AG04449 (cell line): ENCODE data around the gene MRPL54.

DNA sequence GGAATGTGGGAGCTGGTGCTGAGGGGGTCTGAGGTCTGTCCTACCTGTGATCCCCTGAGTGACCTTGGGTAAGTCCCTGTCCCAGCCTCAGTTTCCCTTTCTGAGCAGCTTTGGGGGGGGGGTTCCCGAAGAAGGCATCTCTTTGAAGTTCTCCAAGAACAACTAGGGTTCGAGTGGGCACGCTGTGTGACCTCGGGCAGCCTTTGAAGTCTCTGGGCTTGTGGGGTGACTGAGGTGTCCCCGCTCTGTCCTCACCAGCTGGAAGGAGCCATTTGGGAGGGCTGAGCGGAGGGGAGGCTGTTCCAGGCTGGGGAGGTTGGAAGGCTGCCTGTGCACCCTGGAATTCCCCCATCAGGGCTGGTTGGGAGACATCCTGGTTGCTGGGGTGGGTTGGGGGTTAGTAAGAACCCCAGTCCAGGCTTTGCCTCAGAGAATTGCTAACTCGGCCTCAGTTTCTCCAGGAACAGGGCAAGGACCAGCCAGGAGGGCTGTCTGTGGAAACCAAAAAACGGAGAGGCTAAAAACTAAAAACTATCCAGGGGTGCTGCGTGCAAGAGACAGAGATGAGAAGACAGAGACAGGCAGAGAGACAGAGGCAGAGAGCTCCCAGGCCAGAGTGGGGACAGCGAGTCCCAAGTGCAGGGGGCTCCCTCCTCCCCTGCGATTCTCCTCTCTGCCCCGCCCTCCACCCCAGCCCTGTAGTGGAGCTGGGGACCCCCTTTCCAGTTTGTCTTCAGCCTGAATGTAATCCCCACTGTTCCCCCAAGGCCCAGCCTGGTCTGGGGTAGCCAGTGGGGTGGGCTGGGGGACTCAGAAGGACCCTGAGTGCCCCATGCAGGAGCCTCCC lies 1.8 kb downstream of the NFIC start:
- RRBS, result no CpG with 5 or more reads among the region's 12 CpGs

GRCh38 chr19:3402266-3402733 lies 35.9 kb downstream of the NFIC start:
- RRBS, result no CpG with 5 or more reads among the region's 5 CpGs

DNA sequence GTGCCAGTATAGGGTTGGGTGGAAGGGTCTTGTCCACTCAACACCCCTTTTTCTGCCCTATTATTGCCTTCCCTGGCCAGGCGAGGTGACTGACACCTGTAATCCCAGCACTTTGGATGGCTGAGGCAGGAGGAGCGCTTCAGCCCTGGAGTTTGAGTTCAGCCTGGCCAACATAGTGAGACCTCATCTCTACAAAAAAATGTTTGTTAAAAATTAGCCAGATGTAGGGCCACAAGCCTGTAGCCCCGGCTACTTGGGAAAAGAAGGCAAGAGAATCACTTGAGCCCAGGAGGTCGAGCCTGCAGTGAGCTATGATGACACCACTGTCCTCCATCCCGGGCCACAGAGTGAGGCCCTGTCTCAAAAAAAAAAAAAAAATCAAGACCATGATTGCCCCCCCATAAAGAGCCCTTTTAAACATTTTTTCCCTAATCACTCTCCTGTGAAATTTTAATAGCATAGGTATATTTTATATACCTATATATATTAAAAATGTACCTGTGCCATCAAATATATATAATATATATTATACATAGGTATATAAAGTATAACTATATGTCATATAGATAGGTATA lies 49.5 kb downstream of the NFIC start:
- RRBS, result 90% methylated on average over 1 of the region's 5 CpGs

DNA sequence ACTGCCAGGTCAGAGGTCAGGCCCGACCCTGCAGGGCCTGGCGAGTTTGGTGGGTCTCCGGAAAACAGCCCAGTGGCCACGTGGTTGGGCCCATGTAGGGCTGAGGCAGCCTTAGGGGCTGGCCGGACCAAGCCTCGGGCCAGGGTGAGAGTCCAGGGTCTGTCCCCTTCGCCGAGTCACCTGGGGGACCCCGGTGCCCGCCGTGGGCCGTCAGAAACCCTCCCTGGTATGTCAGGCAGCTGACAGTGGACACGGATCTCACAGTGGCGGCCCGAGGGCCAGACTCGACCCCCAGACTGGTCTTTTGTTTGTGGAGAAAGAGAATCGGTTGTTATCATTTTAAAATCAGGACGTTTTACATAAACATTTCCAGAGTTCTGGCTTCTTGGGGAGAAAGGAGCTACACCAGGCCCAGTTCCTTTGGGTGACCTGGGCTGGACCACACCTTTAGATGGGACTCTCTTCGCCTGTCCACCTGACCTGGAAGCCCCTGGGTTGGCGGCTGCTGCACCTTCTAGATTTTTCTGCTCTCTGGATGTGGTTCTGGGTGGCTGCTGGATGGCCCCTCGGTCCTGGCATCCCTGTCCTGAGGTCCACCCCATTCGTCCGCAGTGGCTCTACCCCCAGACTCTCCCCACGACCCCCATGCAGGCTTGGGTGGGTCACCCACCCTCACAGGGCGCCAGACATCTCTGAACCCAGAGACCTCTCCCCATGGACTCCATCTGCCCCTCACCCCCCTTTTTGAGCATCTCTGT lies 26.2 kb downstream of the SMIM24 start:
- RRBS, result 95% methylated on average over 5 of the region's 25 CpGs

- RRBS, result no CpG with 5 or more reads among the region's 9 CpGs
Measured at GRCh38 chr19:3458251-3458531, 22.1 kb downstream of the SMIM24 start.

- RRBS, result 80% methylated on average over 1 of the region's 11 CpGs
Measured at GRCh38 chr19:3467539-3468458, 12.5 kb downstream of the SMIM24 start.

- RRBS, result 82% methylated on average over 4 of the region's 22 CpGs
Measured at GRCh38 chr19:3516608-3517460, 10.7 kb downstream of the FZR1 start.

- RRBS, result 88% methylated on average over 3 of the region's 22 CpGs
Measured at GRCh38 chr19:3537047-3537775, 1.8 kb upstream of the TEKTIP1 start.

DNA sequence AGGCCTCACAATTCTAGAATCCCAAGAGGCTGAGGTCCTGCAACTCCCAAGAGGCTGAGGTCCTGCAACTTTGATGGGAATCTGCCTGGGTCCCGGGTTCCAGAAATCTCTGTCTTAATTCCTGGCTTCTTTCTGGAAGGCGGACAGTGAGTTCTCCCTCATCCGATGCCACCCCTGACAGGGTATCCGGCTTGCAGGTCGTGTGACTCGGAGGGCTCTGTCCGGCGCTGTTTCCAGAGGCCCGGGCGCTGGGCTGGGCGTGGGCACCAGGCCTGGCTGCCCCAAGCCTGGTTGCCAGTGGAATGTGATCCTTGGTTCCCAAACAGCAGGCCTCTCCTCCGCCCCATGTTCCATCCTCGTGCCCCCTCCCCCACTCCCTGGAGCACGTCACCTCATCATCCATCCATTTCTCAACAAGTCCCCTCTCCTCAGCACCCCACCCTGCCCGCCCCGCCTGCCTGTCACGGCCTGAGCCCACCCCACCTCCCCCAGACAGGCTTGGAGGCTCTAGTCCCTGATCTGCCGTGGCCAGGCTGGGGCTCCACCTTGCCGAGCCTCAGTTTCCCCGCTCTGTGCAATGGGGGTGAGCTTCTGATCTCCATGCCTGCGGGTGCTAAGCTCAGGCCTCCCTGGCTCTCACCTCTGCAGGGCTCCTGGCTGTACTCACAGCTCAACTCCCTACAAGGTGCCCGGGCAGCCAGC lies 2.4 kb downstream of the TBXA2R start:
- RRBS, result 84% methylated on average over 6 of the region's 22 CpGs

DNA sequence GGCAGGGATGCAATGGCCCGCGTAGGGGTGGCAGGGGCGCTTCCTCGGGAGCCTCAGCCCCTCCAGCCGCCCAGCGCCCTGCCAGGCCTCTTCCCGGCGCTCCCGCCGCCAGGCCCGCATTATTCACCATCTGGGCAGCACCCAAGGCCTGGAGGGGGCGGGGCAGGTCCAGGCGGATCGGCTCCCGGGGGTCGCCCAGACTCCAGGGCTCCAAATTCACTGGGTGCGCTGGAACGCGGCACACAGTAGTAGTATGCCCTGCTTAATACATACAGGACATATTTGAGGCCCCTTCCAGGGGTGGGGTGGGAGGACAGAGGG lies 320 bp upstream of the TBXA2R start:
- RRBS, result 2% methylated on average over 13 of the region's 19 CpGs

DNA sequence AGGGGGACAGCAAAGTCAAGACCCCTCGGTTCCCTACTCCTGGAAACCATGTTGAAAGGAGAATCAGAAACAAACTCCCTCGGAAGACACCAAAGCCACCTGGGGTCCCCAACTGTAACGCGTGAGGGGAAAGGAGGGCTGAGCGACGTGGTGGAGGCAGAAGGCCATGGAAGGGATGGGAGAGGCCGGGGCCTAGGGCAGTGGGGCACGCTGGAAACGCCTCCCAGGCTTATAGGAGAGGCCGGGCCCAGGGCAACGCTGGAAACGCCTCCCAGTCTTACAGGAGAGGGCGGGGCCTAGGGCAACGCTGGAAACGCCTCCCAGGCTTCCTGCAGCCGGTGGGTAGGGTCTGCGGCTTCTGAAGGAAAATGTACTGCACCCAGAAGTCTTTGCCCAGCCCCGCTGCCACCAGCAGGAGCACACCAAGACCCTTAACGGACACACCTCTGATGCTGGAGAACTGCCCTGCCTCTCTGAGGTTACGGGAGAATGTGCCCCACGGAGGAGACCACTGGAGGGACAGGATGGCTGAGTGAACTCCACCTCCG lies 9.2 kb downstream of the CACTIN start:
- RRBS, result 43% methylated on average over 9 of the region's 22 CpGs

- RRBS, result 38% methylated on average over 4 of the region's 22 CpGs
Measured at GRCh38 chr19:3683390-3683926, 16.8 kb downstream of the PIP5K1C start.

DNA sequence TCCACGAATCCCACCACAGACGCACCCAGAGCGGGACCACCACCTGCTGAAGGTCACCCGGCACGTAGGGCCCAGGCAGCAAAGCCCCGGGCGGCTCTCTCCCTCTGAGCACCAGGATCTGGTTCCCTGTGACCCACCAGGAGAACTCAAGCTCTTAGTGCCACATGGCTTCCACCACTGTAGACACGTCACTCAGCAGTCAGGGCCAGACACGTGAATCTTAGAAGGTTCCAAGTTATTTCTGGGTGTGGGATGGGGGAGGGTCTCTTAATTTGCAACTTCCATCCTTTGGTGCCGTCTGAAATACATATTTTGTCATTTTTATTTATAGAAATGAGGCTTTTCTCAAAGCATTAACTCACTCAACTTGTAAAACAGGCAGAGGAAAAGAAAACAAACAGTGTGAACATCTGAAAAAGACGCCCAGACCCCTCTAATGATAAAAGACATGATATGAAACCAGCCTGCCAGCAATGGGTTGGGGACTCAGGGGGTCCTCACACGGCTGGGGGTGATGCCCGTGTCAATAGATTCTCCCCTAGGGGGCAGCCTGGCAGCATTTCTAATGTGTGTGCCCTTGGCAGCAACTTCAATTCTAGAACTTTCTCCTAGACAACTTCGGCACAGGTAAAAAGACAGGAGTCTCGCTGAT lies 15.4 kb downstream of the PIP5K1C start:
- RRBS, result no CpG with 5 or more reads among the region's 15 CpGs

DNA sequence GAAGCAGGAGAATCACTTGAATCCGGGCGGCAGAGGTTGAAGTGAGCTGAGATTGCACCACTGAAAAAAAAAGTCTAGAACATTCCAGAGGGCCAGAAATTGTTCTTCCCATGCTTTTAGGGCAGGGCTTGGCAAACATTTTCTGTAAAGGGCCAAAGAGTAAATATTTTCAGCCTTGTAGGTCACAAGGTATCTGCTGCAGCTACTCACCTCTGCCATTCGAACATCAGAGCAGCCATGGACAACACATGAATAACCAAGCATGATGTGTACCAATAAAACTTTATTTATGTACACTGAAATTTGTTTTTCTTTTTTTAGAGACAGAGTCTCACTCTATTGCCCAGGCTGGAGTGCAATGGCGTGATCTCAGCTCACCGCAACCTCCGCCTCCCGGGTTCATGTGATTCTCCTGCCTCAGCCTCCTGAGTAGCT lies 3.8 kb downstream of the APBA3 start:
- RRBS, result no CpG with 5 or more reads among the region's 7 CpGs

DNA sequence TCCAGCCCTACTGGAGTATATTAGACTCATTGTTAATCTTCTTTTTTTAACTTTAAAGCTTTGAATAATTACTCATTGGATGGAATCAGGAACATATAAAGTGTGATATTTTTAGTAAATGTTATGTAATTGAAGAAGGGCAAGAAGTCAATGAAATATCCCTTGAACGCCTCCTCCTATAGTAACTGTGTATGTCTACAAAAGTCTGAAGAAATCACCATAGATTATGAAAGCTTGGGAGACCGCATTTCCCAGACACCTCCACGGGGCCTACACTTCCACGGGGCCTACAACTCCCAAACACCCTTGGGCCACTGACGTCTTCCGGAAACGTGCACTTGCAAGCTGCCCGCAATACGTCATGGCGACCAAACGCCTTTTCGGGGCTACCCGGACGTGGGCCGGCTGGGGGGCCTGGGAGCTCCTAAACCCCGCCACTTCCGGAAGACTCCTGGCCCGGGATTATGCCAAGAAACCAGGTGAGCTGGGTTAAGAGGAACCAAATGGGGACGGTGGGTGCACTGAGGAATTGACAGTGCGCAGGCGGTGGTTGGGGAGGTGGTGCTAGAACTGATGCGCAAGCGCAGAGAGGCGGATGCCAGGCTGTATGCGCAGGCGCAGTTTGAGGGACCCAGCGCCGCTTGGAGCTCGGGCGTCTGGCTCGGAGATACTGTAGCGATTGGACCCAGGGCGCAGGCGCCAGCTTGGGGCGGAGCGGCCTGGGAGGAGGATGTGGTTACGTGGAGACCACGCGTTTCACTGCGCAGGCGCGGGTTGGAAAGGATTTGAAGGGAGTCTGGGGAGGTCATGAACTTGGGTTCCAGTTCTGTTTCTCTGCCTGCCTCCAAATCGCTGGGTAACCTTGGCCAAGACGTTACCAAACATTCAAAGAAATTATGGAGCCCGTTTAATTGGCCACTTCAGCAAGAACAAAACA lies at the start of gene MRPL54:
Gene MRPL54 (plus strand): TSS at position 343 of the 937 bp plus-strand sequence.
- RRBS, result 2% methylated on average over 10 of the region's 45 CpGs

GRCh38 chr19:3951934-3952125 lies 19.0 kb downstream of the NMRK2 start:
- RRBS, result no CpG with 5 or more reads among the region's 1 CpG

GRCh38 chr19:3979172-3980237 lies 5.8 kb downstream of the EEF2 start:
- RRBS, result no CpG with 5 or more reads among the region's 42 CpGs

DNA sequence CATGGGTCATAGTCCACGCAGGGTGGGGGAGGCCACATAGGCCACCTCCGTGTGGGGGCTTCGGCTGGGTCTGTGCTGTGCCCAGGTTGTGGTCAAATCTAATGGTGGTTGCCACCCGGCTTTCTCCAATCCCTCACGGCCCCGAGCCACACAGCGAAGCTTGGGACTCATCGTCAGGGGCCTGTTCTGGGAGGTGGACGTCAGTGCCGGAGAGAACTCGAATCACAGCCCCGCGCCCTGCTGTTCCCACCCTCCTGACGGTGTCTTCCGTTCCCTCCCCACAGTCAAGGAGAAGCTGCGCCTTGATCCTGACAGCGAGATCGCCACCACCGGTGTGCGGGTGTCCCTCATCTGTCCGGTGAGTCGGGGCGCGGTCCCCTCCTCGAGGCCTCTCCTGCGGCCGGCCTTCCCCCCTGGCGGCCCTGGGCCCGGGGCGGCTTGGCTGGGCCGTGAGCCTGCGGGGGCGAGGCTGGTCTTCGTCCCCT lies 25.3 kb downstream of the PIAS4 start:
- RRBS, result 84% methylated on average over 10 of the region's 34 CpGs

DNA sequence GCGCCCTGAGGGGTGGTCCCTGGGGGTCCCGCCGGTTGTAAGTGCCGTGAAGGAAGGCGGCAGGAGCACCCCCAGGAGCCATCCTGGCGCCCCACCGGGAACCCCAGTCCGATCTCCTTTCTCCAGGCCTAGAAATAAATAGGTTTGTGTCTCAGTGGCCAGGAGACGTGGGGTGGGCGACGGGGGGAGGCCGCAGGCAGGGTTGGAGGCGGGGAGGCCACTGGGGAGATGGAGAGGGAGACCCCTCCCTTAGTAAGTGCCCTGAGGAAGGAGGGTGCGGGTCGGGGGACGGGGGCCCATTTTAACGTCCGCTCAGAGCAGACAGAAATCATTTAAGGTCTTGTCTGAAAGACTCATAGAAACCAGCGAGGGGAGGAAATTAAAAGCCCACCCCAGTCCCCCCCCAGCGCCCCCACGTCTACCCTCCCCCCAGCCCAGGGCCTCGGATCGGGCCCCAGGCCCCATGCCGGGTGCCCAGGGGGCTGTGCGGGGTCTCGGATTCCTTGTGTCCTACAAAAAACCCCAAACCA lies 19.7 kb downstream of the ZBTB7A start:
- RRBS, result 87% methylated on average over 7 of the region's 26 CpGs

GRCh38 chr19:4061026-4061910 lies 5.4 kb downstream of the ZBTB7A start:
- RRBS, result 14% methylated on average over 4 of the region's 35 CpGs